H7 (cell line): ENCODE results near the gene BARD1.

- RAMPAGE, long total RNA, result no peak
Measured at GRCh38 chr2:214799745-214800308, 9.7 kb downstream of the BARD1 start.

- RAMPAGE, long total RNA, result no peak
Measured at GRCh38 chr2:214808939-214809328, 549 bp downstream of the BARD1 start.

DNA sequence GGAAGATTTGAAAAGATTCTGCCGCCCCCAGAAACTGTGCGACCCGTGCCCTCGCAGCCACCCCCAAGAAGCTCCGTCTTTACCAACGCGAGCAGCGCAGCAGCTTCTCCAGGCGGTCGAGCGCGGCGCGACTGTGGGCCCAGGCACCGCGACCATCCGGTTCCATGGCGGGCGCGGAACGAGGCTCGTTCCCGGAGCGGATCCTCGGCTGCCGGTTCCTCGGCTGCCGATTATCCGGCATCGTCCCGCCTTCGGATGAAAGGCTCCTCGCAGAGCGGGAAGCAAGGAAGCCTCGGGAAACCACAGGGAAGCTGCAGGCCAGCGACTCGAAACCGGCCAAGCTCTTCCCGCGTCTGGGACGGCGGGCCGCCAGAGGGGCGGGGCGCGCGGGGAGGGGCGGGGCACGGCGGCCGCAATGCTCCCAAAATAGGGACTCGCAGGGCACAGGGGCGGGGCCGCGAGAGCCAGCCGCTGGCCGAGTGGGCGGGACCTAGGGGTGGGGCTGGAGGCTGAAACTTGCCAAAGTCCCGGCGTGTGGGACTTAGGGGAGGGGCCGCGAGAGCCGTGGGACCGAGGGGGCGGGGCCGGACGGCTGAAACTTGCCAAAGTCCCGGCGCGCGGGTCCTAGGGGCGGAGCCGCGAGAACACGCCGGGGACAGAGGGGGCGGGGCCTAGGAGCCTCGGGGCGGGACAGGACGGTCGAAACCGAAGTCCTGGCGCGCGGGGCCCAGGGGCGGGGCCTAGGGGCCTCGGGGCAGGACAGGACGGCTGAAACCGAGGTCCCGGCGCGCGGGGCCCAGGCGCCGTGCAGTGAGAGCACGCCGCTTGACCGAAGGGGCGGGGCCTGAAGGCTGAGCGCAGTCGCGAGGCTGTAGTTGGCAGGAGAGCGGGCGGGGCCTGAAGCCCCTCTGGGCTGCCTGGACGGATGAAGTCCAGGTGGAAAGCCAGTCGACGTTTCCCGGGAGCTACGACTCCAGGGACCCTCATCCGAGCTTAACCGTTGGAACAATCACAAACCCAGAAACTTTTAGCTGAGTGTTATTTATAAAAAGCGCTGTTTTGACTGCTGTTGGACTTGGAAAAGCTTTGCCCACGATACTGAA, at the start of gene BARD1:
BARD1 (minus strand) TSS at position 355 of the 1,103 bp plus-strand sequence.
- RAMPAGE, long total RNA, result start-site peak on the minus strand centred at position 346 of the sequence, 36 bp wide, 50 reads

DNA sequence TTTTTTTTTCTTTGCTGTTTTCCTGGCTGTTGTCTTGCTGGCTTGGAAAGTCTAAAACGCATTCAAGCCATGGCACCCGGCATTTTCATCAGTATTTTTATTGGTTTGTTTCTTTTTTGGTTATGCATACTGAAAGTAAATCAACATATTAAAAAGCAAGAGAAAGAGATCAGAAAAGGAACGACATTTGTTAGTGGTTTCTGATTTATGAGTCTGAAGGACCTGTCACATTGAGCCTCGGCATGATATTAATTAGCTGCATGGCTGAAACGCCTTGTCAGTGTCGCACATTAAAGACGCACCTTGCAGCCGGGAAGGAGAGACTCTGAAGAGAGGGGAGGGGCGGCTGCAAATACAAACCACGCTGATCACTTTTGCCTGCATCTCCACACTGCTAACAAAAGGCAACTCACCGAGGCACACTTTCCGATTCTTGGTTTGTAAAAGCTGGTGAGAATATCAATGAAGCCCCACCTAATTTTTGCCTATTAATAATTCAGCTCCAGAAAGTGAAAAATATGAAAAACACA, 183.7 kb upstream of the FN1 start:
- RAMPAGE, long total RNA, result no peak

DNA sequence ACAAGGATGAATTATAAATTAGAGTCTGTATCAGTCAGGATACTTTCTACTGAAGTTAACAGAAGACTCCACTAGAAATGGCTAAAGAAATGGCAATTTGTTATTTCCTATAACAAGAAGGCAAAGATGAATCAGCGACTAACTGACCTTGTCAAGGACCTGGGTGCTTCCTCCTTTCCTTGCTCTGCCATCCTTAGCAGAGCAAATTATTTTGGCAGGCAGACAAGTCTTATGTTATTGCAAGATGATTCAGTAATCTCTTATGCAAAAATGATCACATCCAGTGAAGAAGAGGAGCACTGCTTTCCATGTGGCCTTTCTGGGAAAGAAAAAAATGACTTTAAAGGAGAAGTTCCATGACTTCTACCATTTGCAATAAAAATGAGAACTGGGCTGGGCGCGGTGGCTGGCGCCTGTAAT, 265.0 kb upstream of the FN1 start:
- RAMPAGE, long total RNA, result no peak

GRCh38 chr2:215771890-215772433, 241.4 kb downstream of the MREG start:
- RAMPAGE, long total RNA, result no peak

DNA sequence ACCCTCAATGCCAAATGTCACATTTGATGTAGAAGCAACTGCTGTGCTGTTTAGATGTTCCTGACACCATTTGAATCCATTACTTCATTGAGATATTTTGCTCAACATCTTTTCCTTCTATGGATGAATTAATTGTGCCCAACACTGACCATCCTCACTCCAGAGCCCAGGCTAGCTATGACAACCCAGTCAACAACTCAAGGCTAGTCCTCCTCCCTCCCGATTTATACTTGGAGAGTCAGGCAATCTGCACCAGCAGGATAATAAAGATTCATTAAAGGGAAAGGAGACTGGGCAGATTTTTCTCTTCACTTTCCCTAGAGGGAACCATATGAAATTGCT, 240.2 kb downstream of the MREG start:
- RAMPAGE, long total RNA, result no peak

DNA sequence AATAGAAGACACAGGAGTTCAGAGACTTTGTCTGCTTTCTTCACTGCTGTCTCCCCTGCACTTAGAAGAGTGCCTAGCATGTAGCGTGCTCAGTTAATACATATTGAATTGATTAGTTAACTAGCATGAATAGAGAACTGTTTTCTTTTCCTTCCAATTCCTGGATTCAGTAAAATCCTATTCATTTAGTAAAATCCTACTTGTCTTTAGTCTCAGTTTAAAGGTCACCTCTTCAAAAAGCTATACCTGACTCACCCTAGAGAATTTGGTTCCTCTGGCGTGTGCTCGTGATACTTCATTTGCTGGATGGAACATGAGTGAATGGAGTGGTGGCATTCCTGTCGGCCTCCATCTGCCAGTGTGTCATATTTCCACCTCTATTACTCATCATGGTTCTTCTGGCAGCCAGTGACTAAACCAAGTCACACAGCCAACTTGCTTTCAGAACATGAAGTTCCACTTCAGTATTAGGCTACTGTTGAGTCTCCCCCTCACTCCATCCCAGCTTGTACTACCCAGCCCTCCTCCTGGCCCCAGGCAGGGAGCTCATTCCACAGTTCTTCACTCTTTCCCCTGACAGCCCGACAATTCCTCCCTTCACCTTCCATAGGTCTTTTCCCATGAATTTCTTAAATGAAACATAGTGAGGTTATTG, 169.9 kb downstream of the MREG start:
- RAMPAGE, long total RNA, result no peak

- RAMPAGE, long total RNA, result no peak
Measured at GRCh38 chr2:215903680-215904234, 109.6 kb downstream of the MREG start.

DNA sequence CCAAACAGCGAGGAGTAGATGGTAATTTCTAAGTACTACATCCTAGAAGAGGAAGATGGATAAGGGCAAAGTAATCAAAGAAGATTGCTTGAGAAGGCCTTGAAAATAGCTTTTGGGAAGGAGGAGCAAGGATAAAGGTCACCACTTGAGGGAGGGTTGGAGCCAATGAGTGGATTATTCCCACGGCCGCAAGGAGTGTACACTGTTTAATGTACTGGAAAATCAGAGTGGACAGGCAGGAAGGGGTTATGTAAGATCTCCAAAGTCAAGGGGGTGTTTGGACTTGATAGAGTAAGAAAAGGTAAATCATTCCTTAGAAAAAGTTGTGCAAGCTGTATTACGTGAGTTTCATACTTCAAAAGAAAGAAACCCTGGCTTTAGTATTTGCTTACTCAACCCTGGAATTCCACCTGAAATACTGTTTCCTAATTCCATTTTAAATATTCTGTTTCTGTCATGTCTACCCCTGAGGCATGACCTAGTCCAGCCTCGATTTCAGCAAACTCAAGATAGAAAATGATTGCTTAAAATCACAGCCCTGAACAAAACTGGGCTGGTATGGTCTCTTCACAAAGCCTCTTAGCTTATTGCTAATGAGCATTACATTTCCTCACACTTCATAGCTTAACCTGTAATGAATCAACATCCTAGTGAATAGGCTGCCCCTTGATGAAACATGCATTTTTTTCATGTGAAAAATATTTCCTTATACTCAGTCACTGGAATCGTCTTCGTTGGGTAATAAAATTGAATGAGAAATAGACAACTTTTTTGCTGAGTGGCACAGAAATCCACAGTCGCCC, 1.1 kb downstream of the MREG start:
- RAMPAGE, long total RNA, result no peak

DNA sequence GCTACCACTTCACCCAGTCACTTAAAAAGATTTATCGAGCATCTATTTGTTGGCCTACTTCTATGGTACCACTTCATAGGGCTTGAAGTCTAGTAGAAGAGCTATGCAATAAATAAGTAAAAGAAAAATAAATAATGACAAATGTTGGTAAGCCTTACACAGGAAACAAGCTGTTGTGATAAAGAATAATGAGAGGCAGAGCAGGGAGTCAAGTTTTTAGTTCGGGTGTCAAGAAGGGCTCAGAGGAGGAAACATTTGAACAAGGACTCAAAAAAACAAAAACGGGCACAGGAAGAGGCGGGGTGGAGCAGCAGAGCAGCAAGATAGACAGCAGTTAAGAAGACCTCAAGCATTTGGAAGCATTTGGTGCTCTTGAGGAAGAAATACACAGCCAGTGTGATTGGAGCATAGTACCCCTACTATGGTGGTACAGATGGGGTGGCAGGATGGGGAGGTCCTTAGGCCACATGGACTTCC, 2.8 kb downstream of the TMEM169 start:
- RAMPAGE, long total RNA, result no peak

GRCh38 chr2:216414889-216415654, 2.8 kb downstream of the SMARCAL1 start:
- RAMPAGE, long total RNA, result no peak

DNA sequence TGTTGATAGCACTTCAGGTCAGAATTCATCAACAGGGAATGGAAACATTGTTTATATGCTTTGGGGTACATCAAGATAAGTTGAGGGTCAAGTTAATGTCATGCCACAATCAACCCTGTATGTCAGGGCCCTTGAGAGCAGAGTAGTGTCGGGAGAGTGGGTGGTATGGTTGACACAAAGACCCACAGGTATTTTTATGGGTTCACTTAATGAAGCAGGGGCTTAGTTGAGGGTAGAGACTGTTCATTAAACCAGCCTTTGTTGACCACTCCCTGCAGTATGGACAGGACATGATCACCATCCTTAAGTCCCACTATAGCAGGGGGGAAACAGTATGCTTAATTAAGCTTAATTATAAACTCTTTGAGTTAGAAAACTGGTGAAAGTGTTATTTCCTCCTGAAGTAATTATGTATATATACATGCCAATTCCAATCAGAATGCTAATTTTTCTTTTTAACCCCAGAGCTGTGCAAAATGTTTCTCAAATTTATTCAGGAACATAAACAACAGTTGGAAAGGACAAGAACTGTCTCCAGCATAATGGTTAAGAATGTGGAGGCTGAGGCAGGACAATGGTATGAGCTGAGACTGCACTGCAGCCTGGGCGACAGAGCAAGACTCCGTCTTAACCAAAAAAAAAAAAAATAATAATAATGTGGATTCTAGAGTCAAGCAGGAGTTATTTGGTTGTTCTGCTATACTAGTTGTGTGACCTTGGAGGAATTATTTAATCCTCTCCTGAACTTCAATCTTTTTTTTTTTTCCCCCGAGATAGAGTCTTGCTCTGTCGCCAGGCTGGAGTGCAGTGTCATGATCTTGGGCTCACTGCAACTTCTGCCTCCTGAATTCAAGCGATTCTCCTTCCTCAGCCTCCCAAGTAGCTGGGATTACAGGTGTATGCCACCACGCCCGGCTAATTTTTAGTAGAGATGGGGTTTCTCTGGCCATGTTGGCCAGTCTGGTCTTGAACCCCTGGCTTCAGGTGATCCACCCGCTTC, 6.0 kb downstream of the RPL37A start:
- RAMPAGE, long total RNA, result no peak

DNA sequence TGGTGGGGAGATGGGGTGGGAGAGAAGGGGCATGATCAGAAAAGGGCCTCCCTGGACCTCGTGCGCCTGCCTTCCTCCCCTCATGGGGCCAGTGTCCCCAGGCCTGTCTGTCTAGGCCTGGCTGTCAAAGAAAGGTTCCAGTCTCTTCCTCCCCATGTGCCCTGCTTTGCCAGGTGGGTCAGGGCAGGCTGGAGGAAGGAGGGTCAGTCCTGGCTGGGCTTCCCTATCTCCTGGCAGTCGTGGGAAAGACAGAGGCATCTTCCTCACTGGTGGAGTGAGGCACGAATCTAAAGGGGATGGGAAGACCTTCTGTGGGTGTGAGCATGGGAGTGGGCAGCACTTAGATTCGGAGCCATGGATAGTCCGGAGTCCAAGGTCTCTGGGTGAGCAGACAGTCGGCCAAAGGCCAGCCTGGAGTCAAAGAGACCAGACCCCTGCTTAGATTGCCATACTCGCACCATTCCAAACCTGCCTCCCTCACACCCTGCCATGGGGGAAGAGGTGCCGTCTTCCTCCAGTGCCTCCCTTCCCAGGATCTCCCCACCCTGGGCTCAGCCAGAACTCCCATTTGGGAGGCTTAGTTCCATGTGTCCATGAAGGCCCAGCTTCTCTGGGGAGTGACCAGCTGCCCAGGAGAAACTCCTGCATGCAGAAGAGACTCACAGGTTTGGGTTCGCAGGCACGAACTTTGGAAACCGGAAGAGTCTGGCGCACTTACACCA, 21.9 kb downstream of the IGFBP5 start:
- RAMPAGE, long total RNA, result no peak

DNA sequence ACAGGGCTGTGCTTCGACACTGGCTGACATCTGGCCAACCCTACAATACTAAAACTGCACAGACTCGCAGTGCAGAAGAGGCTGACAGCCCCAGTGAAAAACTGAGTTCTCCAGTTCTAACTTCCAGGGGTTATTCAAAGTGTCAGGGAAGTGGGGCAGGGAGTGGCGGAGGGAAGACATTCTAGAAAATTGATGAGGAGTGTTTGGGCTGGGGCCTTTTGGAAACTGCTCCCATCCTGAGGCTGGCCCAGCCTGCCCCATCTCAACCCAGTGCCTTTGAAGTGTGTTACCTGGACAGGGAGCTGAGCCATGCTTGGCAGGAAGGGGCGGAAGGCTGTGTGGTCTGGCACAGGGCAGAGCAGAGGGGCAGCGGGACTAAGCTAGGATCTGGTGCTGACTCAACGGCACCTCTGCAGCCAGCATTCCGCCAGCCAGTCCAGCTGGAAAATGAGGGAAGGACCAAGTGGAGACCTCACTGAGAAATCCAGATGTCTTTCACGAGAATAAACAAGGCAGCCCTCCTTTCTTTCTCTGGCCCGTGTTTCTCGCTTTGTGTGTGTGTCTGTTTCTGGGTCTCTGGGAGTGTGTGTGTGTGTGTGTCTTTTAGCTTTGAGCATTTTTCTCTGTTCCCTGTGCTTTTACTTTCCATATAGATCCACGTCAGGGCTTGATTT, 15.5 kb upstream of the IGFBP5 start:
- RAMPAGE, long total RNA, result no peak

DNA sequence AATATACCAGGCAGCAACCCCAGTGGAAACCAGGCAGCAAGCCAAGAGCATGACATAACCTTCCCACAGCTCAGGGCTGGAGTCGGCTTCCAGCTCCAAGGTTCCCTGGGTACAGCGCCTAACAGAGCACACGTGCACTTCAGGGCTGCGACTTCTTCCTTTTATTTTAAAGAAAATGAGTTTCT, 30.3 kb downstream of the TNP1 start:
- RAMPAGE, long total RNA, result no peak

GRCh38 chr2:216871499-216871947, 11.7 kb upstream of the TNP1 start:
- RAMPAGE, long total RNA, result no peak

GRCh38 chr2:217066645-217067329, 206.9 kb upstream of the TNP1 start:
- RAMPAGE, long total RNA, result no peak

GRCh38 chr2:217223255-217223955, 363.5 kb upstream of the TNP1 start:
- RAMPAGE, long total RNA, result no peak

- RAMPAGE, long total RNA, result no peak
Measured at GRCh38 chr2:217331535-217332132, 471.8 kb upstream of the TNP1 start.